Skeletal muscle tissue (tissue), 7 donors: ENCODE measurements around the genes EPOP, CISD3 and PSMB3.

- PRO-cap, 3 experiments = no peak in any of the 3 experiments
- RAMPAGE, long total RNA = no peak
- RRBS, 2 experiments = no CpG with 5 or more reads among the region's 10 CpGs
These were observed 24.6 kb upstream of the DUSP14 start for GRCh38 chr17:37464918-37465611.

DNA sequence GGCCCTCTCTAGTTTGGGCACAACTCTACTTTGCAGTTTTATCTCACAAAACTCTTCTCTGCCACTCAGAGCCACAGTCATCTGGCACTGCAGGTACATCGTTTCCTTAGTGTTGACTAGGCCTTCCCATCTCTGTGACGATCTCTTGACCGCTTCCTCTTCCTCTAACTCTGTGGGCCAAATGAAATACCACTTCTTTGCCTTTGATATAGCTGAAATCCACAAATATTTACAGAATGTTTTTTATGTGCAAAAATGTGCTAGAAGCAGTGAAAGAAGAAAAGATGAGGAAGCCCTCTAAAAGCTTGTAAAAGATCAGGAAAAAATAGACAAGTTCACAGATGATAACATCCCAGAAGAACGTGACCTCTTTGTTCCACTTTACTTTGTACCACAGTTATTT lies 3.1 kb downstream of the SYNRG start:
- PRO-cap, 3 experiments = no peak in any of the 3 experiments
- RAMPAGE, long total RNA = no peak
- RRBS, 2 experiments = no CpG with 5 or more reads among the region's 4 CpGs

DNA sequence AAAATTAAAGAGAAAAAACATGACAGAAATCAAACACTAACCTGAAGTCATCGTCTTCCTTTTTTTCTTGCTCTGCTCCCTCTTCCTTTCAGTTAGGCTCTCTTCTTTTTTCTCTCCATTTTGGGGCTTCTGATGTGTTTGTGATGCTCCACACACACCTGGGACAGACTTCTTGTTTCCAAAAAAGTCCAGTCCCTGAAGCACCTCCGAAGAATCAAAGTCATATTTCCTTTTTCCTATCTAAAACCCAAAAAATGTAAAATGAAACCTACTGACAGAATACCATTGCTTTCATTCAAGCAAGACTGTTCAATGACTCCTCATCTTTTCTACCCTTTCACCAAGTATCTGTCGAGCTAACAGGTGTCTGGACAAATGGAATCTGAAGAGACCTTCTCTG lies 1.2 kb downstream of the DDX52 start:
- PRO-cap, 3 experiments = no peak in any of the 3 experiments
- RAMPAGE, long total RNA = no peak
- RRBS, 2 experiments = no CpG with 5 or more reads among the region's 3 CpGs

DNA sequence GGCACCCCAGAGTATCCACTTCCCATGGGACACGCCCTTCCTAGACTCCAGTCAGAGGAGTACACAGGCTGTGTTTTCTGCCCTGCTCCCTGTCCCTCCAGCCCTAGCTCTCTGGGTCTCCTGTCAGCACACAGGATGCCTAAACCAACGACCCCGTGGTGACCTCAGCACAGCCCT lies 15.1 kb downstream of the HNF1B start:
- PRO-cap, 3 experiments = no peak in any of the 3 experiments
- RAMPAGE, long total RNA = no peak
- RRBS, 2 experiments = no CpG with 5 or more reads among the region's 3 CpGs

- PRO-cap, 3 experiments = no peak in any of the 3 experiments
- RAMPAGE, long total RNA = no peak
- RRBS, 2 experiments = no CpG with 5 or more reads among the region's 9 CpGs
These were observed 35.9 kb downstream of the ARHGAP23 start for GRCh38 chr17:38464198-38464581.

DNA sequence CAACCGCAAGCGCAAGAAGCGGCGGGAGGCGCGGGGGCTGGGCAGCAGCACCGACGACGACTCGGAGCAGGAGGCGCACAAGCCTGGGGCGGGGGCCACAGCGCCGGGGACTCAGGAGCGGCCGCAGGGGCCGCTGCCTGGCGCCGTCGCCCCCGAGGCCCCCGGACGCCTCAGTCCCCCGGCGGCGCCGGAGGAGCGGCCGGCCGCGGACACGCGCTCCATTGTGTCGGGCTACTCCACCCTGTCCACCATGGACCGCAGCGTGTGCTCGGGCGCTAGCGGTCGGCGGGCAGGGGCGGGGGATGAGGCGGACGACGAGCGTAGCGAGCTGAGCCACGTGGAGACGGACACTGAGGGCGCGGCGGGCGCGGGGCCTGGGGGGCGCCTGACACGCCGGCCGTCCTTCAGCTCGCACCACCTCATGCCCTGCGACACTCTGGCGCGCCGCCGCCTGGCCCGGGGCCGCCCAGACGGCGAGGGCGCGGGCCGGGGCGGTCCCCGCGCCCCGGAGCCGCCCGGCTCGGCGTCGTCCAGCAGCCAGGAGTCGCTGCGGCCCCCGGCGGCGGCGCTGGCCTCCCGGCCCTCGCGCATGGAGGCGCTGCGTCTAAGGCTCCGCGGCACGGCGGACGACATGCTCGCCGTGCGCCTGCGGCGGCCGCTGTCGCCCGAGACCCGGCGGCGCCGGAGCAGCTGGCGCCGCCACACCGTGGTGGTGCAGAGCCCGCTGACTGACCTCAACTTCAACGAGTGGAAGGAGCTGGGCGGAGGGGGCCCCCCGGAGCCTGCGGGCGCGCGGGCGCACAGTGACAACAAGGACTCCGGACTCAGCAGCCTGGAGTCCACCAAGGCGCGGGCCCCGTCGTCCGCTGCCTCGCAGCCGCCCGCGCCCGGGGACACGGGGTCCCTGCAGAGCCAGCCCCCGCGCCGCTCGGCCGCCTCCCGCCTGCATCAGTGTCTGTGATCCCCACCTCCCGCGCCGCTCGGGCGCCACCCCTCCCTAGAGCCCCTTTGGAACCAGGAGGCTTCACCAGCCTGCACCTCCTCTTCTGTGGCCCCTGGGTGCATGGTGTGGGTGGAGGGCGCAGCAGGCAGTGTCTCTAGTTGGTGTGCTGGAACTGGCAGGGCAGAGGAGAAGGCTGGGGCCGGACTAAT lies 82.1 kb downstream of the ARHGAP23 start:
- PRO-cap, 3 experiments = no peak in any of the 3 experiments
- RAMPAGE, long total RNA = no peak
- RRBS, 2 experiments = no CpG with 5 or more reads among the region's 145 CpGs

DNA sequence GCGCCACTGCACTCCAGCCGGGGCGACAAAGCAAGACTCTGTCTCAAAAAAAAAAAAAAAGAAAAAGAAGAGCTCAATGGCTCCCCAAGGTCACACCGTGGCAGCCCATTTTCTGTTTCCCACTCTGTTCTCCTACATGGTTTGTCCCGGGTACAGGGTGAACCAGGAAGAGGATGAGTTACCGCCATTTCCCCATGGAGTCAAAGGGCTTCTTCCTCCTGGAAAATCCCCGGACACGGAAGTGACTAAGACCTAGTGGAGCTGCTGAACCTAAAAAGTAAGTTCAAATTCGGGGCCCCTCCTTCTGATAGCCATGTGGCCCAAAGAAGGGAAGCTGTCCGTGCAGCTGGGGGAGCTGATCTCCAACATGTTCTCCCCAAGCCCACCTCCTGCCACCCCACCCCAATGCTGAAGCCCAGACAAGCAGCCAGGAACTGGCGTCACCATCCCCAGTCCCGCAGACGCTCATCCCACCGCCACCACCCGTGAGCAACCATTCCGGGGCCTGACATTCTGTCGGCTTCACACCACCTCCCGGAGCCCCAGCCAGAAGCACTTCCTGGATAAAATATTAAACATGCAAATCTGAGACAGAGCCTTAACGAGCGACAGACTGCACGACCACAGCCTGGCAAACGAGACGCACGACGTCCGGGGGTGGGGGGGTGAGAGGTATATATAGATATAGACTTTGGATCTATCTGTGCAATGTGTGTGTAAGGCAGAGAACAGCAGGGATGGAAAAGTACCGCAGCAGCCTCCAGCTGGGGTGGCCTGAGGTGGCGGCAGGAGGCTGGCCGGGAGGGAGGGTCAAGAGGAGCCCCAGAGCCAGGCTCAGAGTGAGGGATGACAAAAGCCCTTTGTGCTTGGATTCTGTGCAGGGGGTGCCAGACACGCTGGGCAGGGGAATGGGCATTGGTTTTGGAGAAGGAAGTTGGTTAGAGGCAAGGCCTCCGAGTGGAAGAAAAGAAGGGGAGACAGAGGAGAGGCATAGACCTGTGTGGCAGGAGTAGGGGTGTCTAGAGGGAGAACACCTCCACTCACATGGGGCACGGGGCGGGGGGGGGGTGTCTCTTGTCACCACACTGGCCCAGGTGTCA lies 17.5 kb downstream of the EPOP start:
- PRO-cap, 3 experiments = peak in 1 of 3 experiments; most common plus-strand start position 314 of the sequence (in 1)
- RAMPAGE, long total RNA = no peak
- RRBS, 2 experiments = no CpG with 5 or more reads among the region's 33 CpGs

GRCh38 chr17:38673564-38674806 lies 772 bp downstream of the EPOP start:
- PRO-cap, 3 experiments = no peak in any of the 3 experiments
- RAMPAGE, long total RNA = no peak
- RRBS, 2 experiments = no CpG with 5 or more reads among the region's 157 CpGs

DNA sequence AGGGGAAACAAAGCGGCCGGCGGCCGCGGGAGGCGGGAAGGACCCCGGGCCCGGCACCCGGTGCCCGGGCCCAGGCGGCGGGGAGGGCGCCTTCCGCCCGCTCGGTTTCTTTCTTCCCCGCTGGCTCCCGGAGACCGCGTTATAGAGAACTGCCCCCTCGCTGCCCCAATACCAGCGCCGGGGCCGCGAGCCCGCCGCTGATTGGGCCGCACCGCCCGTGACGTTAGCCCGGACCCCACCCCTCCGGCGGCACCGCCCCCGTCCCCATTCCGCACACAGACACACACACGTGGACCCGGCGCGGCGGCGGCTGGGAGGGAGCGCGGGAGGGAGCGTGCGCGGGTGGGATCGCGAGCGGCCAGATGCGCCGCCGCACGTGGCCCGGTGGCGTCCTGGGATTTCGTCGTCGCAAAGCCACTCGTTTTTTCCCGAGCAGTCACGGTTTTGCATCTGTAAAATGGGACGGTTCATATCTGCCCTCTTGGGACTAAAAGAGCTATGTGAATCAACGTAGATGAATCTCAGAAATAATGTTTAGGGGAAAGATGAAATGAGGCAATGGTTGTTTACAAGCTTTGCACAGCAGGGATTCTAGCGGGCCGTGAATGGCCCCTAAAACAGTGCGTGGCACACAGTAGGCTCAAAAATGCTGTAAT lies at the start of gene EPOP:
Gene EPOP (minus strand): TSS at position 151 of the 656 bp plus-strand sequence.
- PRO-cap, 3 experiments = peak in 3 of 3 experiments; most common plus-strand start position 288 of the sequence (in 2); most common minus-strand start position 143 of the sequence (in 2)
- RAMPAGE, long total RNA = no peak
- RRBS, 2 experiments = no CpG with 5 or more reads among the region's 68 CpGs

- PRO-cap, 3 experiments = peak in 3 of 3 experiments; most common plus-strand start chr17:38730382 (in 2); most common minus-strand start chr17:38730142 (in 1)
- RAMPAGE, long total RNA = no peak
- RRBS, 2 experiments = no CpG with 5 or more reads among the region's 109 CpGs
These were observed at the start of gene CISD3 for GRCh38 chr17:38729450-38730623. Gene CISD3 (plus strand): TSS chr17:38730341.

GRCh38 chr17:38730624-38731317 lies 630 bp downstream of the CISD3 start:
- PRO-cap, 3 experiments = no peak in any of the 3 experiments
- RAMPAGE, long total RNA = no peak
- RRBS, 2 experiments = no CpG with 5 or more reads among the region's 22 CpGs

GRCh38 chr17:38742460-38743149 lies 5.5 kb downstream of the PCGF2 start:
- PRO-cap, 3 experiments = no peak in any of the 3 experiments
- RAMPAGE, long total RNA = no peak
- RRBS, 2 experiments = no CpG with 5 or more reads among the region's 17 CpGs

DNA sequence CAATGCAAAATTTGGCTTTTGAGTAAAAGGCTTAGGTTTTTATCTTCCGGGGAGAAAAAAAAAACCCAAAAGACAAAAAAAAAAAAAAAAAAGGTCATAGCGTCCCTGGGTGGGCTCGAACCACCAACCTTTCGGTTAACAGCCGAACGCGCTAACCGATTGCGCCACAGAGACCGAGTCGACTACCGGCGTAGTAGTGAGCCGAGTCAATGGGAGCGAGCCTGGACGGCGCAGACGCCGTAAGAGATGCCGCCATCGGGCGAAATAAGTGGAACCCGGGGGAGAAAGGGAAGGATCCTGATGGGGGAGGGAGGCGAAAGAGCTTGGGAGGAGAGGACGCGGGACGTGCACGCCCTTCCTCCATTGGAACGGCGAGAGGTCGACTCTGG lies 866 bp upstream of the PSMB3 start:
- PRO-cap, 3 experiments = no peak in any of the 3 experiments
- RAMPAGE, long total RNA = no peak
- RRBS, 2 experiments = no CpG with 5 or more reads among the region's 31 CpGs

- PRO-cap, 3 experiments = peak in 3 of 3 experiments; most common plus-strand start chr17:38752782 (in 2); most common minus-strand start chr17:38752387 (in 1)
- RAMPAGE, long total RNA = start-site peak on the plus strand at chr17:38752738-38752811, 2,021 and 923 reads in 2 replicates
- RRBS, 2 experiments = no CpG with 5 or more reads among the region's 48 CpGs
These were observed at the start of gene PSMB3 for GRCh38 chr17:38752070-38752895. Gene PSMB3 (plus strand): TSS chr17:38752741.

GRCh38 chr17:38885506-38885898 lies 15.6 kb downstream of the LASP1 start:
- PRO-cap, 3 experiments = no peak in any of the 3 experiments
- RAMPAGE, long total RNA = no peak
- RRBS, 2 experiments = no CpG with 5 or more reads among the region's 4 CpGs

GRCh38 chr17:38895684-38895957 lies 25.8 kb downstream of the LASP1 start:
- PRO-cap, 3 experiments = no peak in any of the 3 experiments
- RAMPAGE, long total RNA = no peak
- RRBS, 2 experiments = no CpG with 5 or more reads among the region's 2 CpGs

GRCh38 chr17:38897006-38897720 lies 27.3 kb downstream of the LASP1 start:
- PRO-cap, 3 experiments = no peak in any of the 3 experiments
- RAMPAGE, long total RNA = no peak
- RRBS, 2 experiments = no CpG with 5 or more reads among the region's 10 CpGs

DNA sequence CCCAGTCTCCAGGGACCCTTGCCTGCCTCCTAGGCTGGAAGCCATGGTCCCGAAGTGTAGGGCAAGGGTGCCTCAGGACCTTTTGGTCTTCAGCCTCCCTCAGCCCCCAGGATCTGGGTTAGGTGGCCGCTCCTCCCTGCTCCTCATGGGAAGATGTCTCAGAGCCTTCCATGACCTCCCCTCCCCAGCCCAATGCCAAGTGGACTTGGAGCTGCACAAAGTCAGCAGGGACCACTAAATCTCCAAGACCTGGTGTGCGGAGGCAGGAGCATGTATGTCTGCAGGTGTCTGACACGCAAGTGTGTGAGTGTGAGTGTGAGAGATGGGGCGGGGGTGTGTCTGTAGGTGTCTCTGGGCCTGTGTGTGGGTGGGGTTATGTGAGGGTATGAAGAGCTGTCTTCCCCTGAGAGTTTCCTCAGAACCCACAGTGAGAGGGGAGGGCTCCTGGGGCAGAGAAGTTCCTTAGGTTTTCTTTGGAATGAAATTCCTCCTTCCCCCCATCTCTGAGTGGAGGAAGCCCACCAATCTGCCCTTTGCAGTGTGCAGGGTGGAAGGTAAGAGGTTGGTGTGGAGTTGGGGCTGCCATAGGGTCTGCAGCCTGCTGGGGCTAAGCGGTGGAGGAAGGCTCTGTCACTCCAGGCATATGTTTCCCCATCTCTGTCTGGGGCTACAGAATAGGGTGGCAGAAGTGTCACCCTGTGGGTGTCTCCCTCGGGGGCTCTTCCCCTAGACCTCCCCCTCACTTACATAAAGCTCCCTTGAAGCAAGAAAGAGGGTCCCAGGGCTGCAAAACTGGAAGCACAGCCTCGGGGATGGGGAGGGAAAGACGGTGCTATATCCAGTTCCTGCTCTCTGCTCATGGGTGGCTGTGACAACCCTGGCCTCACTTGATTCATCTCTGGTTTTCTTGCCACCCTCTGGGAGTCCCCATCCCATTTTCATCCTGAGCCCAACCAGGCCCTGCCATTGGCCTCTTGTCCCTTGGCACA lies 47.3 kb downstream of the FBXO47 start:
- PRO-cap, 3 experiments = no peak in any of the 3 experiments
- RAMPAGE, long total RNA = no peak
- RRBS, 2 experiments = no CpG with 5 or more reads among the region's 9 CpGs

- PRO-cap, 3 experiments = no peak in any of the 3 experiments
- RAMPAGE, long total RNA = no peak
- RRBS, 2 experiments = no CpG with 5 or more reads among the region's 11 CpGs
These were observed 78.7 kb upstream of the FBXO47 start for GRCh38 chr17:39046021-39046256.

- PRO-cap, 3 experiments = no peak in any of the 3 experiments
- RAMPAGE, long total RNA = no peak
- RRBS, 2 experiments = no CpG with 5 or more reads among the region's 4 CpGs
These were observed 79.8 kb upstream of the FBXO47 start for GRCh38 chr17:39046939-39047393.